ENCODE data around the gene CXCR6.

DNA sequence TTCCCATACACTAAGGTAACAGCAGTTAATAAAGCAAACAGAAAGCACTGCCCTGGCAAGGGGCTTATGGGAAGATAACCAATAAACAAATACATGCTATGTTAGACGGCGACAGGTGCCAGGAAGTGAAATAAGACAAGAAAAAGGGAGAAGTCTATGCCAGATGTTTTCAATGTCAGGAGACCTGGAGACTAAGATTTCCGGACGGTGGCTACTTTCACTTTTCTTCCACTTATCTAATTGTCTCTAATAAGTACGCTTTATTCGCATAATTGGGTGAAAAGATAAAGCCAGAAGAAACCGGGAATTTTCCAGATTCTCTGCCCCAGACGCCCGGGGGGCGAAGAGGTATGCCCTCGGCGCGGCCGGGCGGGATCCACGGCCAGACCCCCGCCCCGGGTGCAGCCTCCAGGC lies 32.6 kb upstream of the ZNF445 start:
- RRBS, result 2% methylated on average over 2 of the region's 18 CpGs

GRCh38 chr3:44984437-44984715 lies 8.3 kb downstream of the EXOSC7 start:
- RRBS, result no CpG with 5 or more reads among the region's 1 CpG

DNA sequence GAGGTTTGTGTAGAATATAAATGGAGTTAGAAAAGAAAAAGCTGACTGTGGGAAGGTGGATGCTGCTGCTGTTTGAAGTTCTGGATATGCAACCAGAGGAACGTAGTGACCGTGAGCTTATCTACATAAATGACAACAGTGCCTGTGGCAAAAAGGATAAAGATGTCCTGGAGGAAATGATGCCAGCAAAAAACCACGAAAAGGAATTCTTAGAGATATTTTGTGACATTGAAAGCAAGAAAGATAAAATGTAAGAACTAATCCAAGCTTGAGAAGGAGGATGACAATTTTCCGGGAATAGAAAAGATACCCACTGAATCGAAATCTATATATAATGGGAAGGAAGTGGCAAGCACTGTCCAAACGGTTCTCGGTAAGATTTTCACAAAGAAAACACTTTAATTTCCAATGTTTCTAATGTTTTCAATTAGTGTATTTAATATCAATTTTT lies 19.3 kb downstream of the CLEC3B start:
- RRBS, result no CpG with 5 or more reads among the region's 7 CpGs

- RRBS, result no CpG with 5 or more reads among the region's 6 CpGs
These were observed 2.7 kb downstream of the CDCP1 start for GRCh38 chr3:45143166-45144183.

DNA sequence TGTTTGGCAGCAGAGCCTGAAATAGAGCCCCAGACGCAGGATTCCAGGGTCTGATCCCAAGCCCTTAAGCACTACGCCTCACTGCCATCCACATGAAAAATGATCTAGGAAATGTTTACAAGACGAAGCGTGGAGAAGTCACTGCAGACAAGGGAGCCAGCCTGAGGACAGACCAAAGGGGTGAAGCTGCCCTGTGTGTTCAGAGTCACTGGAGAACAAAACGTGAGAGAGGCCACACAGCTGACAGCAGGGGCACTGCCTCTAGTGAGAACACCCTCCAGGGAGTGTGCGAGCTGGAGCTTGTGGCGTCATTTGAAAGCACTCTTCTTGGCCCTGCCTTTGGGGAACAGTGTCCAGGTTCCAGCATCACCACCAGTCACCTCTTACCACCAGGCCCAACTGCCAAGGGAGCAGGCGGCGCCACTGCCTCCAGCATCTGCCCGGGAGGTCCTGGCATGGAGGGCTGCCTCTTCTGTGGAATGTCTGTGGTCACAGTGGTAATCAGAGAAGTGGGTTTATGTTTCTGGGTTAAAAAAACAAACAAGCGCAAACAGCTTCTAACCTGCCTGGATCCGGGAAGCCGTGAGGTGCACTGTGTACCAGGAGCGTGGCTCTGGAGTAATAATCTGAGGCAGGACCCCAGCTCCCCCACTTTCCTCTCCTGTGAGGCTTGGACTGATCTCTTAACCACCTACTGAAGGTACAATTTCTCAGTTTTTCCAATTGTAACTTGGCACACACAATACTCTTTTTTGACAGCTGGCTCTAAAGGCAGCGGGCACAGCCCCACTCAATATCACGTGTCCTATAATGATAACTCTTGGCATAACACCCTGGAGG lies 32.1 kb upstream of the CDCP1 start:
- RRBS, result 33% methylated on average over 3 of the region's 16 CpGs

- RRBS, result no CpG with 5 or more reads among the region's 8 CpGs
These were observed 15.8 kb downstream of the TMEM158 start for GRCh38 chr3:45210326-45210735.

- RRBS, result no CpG with 5 or more reads among the region's 12 CpGs
These were observed 78.3 kb upstream of the LIMD1 start for GRCh38 chr3:45516113-45516811.

DNA sequence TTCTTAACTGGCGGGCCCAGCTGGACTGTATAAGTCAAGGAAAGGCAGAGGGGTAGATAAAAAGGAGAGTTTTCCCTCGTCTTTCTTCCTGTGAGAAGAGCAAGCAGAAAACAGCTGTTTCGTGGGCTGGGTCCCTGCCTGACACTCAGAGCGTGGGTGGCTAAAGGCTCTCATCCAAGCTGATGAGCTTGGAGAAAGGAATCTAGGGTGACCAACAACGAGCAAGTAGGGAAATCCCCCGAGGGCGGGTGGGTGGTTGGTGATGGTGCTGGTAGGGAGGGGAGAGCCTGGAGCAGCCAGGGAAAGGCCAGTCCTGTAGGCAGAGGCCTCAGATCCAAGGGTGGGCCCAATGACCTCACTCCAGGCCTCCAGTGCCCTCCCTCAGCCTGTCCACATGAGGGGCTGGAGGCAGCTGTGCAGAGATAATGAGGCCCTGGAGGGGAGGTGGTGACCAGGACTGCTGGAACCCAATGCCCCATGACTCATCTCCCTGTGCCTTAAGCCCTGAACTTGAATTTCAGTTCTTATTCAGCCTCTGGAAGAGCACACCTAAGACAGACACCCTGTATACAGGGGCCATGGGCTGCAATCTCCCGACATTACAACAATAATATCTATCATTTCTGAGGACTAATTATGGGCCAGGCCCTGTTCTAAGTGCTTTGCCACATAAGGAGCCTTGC lies 43.0 kb upstream of the LIMD1 start:
- RRBS, result no CpG with 5 or more reads among the region's 8 CpGs

DNA sequence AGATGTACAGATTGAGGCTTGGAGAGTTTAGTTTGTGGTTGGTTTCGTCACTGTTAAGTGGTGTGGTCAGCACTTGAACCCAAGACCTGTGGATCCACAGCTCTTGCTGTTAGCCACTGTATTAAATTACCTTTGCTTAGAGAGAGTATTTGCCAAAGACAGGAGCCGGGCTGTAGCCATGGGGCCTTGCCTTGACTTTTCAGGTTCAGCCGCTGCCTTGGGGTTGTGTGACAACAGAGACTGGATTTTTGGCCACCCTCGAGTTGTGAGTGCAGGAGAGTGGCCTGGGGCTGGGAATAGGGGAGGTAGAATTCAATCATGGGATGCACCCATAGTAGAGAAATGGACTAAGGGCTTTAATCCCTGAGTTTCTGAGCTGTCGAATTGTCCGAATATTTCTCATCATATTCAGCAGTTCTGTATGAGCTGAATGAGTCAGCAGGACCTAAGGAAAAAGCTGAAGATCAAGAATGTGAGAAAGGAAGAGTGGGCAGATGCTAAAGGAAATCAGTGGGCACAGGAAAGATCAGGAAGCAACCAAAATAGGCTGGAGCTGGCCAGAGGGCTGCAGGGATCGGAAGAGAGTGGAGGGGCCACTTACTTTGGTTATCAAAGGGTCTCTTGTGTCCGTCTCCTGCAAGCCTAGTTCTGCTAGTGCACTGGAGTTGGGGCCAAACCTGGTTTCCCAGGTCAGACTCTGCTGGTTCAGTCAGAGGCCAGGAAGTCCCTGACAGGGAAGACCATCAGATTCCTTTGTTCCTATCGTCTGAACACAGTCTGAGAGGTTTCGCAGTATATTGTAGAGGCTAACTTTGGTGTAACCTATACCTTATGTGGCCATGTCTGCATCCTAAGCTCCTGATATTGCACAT lies 44.4 kb upstream of the SACM1L start:
- RRBS, result no CpG with 5 or more reads among the region's 10 CpGs

GRCh38 chr3:45911749-45912360 lies 25.5 kb downstream of the CCR9 start:
- RRBS, result no CpG with 5 or more reads among the region's 9 CpGs

DNA sequence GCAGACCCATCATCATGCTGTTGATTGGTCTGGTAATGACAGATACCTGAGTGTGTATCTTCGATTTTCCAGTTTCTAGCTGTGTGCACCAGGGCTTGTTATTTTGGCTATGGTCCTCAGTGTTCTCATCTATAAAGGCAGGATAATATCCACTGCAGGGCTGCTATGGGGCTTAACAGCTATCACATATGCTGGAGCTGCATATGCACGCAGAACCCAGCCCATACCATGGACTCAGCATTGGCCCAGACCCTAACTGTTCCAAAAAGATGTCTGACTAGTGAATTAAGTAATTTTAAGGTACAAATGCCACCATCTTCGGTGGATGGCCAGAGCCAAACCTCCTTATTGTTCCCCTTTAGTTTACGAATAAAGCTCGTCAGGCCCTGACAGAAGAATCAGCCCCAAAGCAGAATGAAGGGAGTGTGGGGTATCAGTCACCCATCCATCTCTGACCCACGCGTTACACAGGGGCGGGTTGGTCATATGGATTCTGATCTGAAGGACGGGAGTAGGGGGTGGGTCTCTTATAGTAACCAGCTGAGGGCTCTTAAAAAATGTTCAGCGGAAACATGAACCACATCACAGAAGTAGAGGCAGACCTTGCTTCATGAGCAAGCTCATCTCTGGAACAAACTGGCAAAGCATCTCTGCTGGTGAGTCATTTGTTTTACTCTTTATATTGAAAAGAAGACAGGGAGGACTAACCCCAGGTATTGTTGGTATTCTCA lies at the start of gene CXCR6:
CXCR6 (plus strand) TSS at position 580 of the 731 bp plus-strand sequence.
- RRBS, result no CpG with 5 or more reads among the region's 10 CpGs

- RRBS, result no CpG with 5 or more reads among the region's 2 CpGs
These were observed 2.0 kb downstream of the CXCR6 start for GRCh38 chr3:45945256-45945642.

DNA sequence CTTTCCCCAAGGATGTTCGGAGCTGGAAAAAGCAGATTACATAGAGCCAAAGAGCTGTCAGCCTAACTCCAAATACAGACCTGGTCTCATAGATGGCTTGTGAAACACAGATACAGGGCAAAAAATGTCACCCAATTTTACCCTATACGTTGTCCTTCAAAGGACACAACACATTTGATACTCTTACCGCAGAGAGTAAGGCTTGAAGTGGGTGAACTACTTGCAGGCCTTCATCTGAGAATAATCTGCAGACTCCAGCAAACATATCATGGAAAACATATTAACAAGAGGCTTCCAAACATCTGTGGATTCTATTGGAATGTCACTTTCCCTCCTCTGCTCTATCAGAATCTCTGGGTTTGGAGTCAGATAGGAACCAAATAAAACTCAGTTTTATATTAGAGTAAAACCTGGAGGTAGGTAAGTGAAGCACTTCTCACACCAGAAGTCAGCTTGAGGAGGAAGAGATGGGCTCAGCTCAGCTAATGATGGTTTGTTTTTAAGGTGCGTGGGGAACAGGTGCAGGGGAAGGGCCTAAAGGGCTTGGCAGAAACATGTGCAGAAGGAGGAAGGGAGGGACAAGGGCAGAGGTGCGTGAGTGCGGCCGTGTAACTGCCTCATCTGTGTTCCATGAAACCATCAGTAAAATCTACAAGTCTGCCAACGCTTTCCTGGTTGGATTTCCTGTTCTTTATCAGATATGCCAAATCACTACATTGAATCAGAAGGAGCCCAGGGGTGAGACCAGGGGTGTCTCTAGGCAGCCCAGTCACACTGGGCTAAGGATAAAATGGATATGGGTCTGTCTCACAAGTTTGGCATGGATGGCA lies 20.1 kb downstream of the FYCO1 start:
- RRBS, result no CpG with 5 or more reads among the region's 8 CpGs

GRCh38 chr3:46062636-46063125 lies 35.4 kb upstream of the XCR1 start:
- RRBS, result no CpG with 5 or more reads among the region's 3 CpGs

GRCh38 chr3:46089086-46090052 lies 62.1 kb upstream of the XCR1 start:
- RRBS, result no CpG with 5 or more reads among the region's 6 CpGs

- RRBS, result no CpG with 5 or more reads among the region's 2 CpGs
These were observed 71.1 kb upstream of the XCR1 start for GRCh38 chr3:46098329-46098830.

GRCh38 chr3:46110943-46111334 lies 83.7 kb upstream of the XCR1 start:
- RRBS, result no CpG with 5 or more reads among the region's 7 CpGs

DNA sequence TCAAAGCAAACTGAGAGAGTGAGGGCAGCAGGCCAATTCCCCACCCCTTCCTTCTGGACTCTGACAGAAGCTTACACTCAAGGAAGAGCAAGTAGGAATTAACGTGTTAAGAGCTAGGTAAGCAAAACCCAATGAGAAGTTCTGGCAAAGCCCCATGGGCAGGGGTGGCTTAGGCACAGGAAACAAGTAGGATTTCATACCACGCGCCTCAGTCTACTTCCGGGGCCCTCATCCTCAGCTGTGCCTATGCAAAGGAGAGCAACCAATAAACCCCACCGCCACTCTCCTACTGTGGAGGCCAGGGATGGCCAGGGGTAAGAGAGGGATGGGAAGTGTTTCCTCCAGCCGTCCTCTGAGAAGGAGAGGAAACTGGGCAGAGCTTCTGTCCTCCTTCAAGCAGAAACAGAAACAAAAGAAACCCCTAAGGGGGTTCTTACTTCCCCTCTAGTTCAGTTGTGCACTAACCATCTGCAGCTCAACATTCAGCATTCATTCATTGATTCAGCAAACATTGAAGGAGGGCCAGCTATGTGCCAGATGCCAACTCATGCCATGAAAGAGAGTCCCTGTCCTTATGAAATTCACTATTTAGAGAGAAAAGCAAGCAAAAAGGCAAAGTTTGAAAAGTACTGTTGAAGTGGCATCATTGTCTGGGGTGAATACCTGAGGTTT lies 12.7 kb downstream of the CCR5 start:
- RRBS, result no CpG with 5 or more reads among the region's 6 CpGs

- RRBS, result no CpG with 5 or more reads among the region's 12 CpGs
These were observed 1.9 kb upstream of the ALS2CL start for GRCh38 chr3:46695131-46696018.

- RRBS, result no CpG with 5 or more reads among the region's 6 CpGs
These were observed 11.0 kb downstream of the MYL3 start for GRCh38 chr3:46852331-46852580.